Endodermal cell (in vitro differentiated cells): ENCODE measurements around the genes HK1 and LRRC20.

DNA sequence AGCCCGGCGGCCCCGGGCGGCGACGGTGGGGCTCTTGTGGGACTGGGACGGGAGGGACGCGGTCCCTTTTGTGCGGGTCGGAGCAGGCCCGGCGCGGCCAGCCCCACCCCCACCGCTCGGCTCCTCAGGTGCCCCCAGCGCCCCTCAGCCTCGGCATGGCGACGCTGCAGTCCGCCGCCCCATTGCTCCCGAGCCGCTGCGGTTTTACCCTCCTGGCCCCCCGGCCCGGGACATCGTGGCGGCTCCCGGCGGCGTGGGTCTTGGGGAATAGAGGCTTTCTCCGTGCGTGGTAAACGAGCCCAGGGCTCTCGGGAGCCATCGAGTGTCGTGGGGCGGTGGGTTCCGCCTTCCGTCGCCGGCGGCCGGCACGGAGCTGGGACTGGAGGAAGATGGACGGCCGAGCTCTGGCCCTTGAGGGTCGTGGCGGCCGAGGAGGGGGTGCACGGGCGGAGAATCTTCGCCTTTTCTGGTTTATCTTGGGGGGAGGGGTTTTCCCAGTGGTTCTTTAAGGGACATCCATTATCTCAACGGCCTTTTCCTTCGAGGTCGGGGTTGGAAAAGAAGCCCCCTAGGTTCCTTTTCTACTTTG lies 437 bp downstream of the CCAR1 start:
- PRO-cap, result bidirectional peak, plus-strand start at position 127 of the sequence, minus-strand start at position 75 of the sequence; bidirectional peak, plus-strand start at position 533 of the sequence, minus-strand start at position 391 of the sequence

- PRO-cap, result no peak
Measured at GRCh38 chr10:68983973-68985006, 4.3 kb upstream of the KIFBP start.

- PRO-cap, result unidirectional peak, minus-strand start at chr10:69086282
Measured at GRCh38 chr10:69085942-69086474, 1.9 kb upstream of the SRGN start.

- PRO-cap, result no peak
Measured at GRCh38 chr10:69092741-69093341, 4.9 kb downstream of the SRGN start.

- PRO-cap, result no peak
Measured at GRCh38 chr10:69100369-69101065, 12.6 kb downstream of the SRGN start.

DNA sequence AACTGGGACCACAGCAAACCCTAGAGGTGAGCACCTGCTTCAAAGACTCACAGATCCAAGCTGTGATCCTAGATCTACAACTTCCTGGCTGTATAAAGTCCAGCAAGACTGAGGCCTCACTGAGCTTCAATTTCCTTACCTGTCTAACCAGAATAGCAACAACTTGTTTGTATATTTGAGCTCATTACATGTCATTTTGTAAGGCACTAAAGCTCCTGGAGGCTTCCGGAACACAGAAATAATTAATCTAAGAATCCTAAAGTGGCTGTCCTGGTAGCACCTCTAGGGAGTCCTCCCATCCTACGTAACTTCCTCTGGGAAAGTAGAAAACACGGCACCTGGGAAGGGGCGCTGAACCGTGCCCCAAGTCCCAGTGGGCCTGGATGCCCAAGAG lies 1.0 kb upstream of the HK1 start:
- PRO-cap, result no peak

DNA sequence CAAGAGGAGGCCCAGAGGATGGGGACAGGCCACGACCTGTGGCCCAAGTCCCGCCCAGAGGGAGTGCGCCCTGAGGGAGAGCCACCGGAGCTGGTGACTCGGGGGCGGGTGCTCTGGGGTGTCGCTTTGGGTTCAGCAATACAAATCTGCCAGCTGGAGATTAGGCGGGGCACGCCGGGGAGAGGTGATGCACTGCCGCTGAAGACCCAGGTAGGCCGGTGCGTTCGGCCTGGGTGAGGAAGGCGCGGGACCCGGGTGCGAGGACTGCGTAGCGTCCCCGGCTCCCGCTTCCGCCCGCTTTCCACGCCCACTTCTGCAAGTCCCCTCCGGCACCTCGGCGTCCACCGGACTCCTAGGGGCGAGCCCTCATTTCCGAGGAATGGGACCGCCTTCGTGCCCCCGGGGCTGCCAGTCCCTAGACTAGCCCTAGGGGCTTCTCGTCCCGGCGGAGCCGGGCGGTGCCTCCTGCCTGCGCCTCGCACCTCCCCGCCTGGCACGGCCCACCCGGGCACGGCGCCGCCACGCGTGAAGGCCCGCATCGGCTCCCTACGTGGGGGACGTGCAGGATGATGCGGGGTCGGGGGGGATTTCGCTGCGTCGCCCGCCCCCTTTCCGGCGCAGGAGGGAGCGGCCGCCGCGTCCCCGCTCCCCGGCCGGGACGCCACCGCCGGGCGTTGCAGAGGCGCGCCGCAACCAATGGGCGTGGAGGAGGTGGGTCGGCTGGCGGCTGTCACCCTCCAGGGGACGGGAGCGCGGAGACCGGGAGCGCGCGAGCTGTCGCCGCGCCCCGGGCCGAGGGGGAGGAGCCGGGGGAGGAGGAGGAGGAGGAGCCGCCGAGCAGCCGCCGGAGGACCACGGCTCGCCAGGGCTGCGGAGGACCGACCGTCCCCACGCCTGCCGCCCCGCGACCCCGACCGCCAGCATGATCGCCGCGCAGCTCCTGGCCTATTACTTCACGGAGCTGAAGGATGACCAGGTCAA lies at the start of gene HK1:
HK1 (plus strand) TSS at position 822 of the 981 bp plus-strand sequence.
- PRO-cap, result no peak

- PRO-cap, result no peak
Measured at GRCh38 chr10:69337278-69338070, 18.8 kb downstream of the HK1 start.

- PRO-cap, result no peak
Measured at GRCh38 chr10:69343582-69344176, 25.0 kb downstream of the HK1 start.

GRCh38 chr10:69344539-69345043 lies 25.9 kb downstream of the HK1 start:
- PRO-cap, result no peak

DNA sequence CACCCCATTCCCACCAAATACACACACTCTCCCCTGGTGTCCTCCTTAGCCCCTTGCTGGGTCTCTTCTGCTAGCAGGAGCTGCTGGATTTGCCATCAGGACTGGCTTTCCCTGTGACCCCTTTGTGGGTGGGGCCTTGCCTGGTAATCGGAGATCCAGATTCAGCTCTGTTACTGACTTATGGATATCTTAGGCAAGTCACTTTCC lies 1.5 kb downstream of the TSPAN15 start:
- PRO-cap, result no peak

GRCh38 chr10:69494636-69495299 lies 43.5 kb downstream of the TSPAN15 start:
- PRO-cap, result no peak

- PRO-cap, result no peak
Measured at GRCh38 chr10:69575710-69576078, 2.5 kb upstream of the NEUROG3 start.

- PRO-cap, result no peak
Measured at GRCh38 chr10:70091946-70092748, 39.5 kb downstream of the MACROH2A2 start.

- PRO-cap, result no peak
Measured at GRCh38 chr10:70145086-70145475, 1.4 kb downstream of the TYSND1 start.

- PRO-cap, result bidirectional peak, plus-strand start at chr10:70145838, minus-strand start at chr10:70145679; bidirectional peak, plus-strand start at chr10:70146051, minus-strand start at chr10:70146006; bidirectional peak, plus-strand start at chr10:70146318, minus-strand start at chr10:70146150
Measured at GRCh38 chr10:70145476-70146450, 737 bp downstream of the TYSND1 start.

- PRO-cap, result no peak
Measured at GRCh38 chr10:70227612-70228010, 5.6 kb downstream of the PPA1 start.

- PRO-cap, result no peak
Measured at GRCh38 chr10:70323692-70324401, 40.0 kb upstream of the NPFFR1 start.

GRCh38 chr10:70325053-70325733 lies 41.4 kb upstream of the NPFFR1 start:
- PRO-cap, result no peak

GRCh38 chr10:70381811-70382716 lies at the start of gene LRRC20:
Gene LRRC20, minus strand, starts transcription at chr10:70382625.
- PRO-cap, result bidirectional peak, plus-strand start at chr10:70382032, minus-strand start at chr10:70381906; bidirectional peak, plus-strand start at chr10:70382843, minus-strand start at chr10:70382587